Measurements from ENCODE around the genes NUP214 and FAM78A.

- RRBS, result 3% methylated on average over 11 of the region's 49 CpGs
These were observed at the start of gene NUP214 for GRCh38 chr9:131125081-131125747. Gene NUP214, plus strand, starts transcription at chr9:131125586.

DNA sequence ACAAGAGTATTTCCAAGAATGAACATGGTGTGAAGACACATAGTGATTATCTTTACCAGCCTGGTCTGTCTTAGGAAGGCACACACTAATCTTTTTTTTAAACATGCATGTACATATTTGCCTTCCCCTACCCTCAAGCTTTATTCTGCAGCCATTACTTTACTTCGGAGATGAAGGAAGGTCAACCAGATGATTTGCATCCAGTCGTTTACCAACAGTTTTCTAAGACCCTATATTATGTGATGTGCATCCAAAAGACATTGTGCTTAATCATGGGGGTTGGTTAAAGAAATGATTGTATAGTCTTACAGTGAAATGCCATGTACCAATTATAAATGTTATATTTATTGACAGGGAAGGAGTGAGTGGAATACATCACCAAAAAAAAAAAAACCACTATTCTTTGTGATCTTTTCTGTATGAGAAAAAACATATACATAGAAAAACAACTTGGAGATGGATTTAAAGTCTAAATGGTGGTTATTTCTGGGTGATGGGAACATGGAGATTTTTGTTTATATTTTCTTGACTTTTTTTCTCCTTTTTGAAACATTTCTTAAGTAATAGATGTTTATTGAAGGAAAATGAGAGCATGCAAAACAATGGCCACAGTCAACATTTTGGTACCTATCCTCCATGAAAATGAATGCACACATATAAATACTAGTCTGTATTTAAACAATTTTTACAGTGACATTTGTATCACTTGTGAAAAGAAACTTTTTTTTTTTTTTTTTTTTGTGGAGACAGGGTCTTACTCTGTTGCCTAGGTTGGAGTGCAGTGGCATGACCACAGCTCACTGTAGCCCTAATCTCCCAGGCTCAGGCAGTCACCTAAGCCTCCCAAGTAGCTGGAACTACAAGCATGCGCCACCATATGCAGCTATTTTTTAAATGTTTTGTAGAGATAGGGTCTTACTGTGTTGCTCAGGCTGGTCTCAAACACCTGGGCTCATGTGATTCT, 15.7 kb downstream of the NUP214 start:
- RRBS, result no CpG with 5 or more reads among the region's 3 CpGs

DNA sequence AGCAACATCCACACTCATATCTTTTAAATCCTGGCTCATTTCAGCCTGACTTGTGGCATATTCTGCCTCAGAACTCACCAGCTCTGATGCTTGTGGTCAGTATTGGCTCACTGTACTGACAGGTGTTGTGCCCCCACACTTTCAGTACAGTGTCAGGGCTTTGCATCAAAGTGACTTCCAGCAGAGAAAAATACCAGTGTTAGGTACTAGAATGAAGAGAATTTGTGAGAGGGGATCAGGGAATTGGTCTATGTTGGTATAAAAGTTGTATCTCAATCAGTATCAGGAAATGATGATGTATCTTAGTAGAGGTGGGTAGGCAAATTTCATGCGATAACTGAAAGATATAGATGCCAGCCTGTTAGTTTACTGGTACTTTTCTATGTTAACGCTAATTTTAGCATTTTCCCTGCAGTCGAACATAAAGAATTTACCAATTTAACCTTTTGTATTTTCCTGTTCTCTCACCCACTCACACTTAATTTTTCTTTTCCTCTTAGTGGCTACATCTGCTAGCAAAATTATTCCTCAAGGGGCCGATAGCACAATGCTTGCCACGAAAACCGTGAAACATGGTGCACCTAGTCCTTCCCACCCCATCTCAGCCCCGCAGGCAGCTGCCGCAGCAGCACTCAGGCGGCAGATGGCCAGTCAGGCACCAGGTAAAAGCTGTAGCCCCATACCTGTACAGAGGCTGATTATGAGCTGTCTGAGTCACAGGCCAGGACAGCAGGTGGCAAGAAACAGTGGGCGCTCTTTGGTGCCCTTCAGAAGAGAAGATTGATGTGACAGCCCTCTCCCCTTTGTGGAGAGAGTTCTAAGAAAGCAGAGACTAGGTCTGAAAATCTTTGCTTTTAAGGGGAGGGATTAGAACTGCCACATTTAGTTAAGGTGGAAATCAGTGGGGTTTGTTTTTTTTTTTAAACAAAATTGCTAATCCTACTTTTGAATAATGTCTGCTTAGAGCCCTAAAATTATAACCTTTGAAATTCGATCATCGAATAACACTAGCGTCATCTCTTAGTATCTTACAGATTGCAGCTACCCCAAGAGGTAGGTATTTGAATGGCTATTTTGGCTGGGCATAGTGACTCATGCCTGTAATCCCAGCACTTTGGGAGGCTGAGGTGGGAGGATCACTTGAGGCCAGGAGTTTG, 50.0 kb downstream of the NUP214 start:
- RRBS, result no CpG with 5 or more reads among the region's 13 CpGs

DNA sequence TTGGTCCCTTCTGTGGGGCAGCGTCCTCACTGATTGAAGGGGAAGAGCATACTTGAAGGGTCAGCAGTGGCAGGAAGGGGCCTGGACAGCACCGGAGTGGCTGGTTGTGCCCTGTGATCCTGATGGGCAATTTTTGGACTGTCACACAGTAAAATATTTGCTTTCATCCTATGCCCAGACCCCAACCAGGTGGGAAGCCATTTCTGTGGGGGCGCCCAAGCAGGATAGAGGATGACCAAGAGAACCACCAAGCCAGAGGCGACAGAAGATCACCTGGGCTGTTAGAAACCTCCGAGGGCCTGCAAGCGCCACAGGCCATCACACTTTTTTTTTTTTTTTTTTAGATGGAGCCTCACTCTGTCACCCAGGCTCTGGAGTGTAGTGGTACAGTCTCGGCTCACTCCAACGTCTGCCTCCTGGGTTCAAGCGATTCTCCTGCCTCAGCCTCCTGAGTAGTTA, 21.2 kb downstream of the FAM78A start:
- RRBS, result no CpG with 5 or more reads among the region's 9 CpGs

DNA sequence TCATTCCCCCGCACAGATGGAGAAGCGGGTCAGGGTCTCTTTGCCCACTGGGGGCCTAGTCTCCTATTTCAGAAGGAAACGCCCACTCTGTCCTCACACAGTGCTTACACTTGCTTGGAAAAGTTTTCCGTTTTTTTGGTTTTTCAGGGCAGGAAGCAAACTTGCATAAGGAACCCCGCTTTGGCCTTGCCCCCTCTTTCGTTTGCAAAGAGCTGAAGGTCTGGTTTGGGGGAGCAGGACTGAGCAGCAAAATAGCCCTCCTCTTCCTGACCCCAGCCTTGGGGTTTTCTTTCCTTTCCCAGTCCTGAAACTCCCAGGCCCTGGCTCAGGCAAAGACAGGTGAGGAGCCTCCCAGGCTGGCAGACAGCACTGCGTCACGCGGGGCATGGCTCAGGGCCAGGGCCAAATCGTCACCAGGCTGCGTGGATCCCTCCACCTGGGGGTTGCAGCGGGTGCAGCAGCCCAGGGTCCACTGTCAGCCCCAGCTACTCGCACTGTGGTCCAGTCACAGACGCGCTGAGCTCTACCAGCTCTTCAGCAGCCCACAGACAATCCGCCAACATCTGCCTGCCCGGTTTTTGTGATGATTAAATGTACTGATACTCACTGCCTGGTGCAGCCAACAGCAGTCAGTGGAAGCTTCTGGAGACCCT, 12.2 kb downstream of the FAM78A start:
- RRBS, result no CpG with 5 or more reads among the region's 17 CpGs

DNA sequence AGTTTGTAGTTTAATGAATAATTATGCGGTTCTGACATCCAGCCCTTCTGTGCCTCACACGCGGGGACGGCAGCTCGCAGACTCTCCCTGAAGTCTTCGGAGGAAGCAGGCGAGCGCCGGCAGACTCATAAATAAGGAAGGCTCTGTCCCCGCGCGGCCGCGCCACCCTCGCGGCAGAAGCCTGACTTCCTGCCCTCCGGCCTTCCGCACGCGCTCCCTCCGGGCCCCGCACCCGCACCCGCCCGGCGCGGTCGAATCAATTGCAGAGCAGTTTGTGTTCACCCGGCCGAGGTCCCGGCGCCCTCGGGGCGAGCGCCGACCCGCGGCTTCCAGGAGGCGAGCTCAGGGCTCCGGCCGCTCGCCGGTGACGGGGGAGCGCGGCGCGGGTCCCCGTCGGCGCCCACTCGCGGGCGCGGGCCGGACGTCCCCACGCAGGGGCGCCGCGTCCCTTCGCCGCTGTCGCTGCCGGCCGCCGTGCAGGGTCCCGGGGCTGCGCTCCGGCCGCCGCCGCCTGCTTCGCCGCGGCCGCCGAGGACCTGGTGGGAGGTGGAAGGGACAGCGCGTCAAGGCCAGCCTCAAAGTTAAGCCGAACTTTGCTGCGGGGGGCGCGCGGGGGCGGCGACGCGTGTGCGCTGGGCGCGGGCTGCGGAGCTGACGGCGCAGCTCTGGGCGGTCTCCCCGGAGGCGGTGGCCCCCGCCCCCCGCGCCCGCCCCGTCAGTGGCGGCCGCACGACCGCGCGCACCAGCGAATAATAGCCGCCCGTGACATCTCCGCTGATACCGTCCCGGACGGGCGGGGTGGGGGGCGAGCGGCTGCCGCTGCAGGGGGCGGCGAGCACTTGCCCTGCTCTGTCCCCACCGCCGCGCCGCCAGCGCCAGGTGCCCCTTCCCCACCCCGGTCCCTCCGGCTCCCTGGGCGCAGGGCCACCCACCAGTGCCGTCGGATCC, at the start of gene FAM78A:
FAM78A (minus strand) TSS at position 103 of the 948 bp plus-strand sequence.
- RRBS, result 4% methylated on average over 68 of the region's 132 CpGs

GRCh38 chr9:131310720-131311200, 21.2 kb downstream of the PLPP7 start:
- RRBS, result no CpG with 5 or more reads among the region's 19 CpGs

- RRBS, result no CpG with 5 or more reads among the region's 10 CpGs
These were observed 28.7 kb downstream of the PRRC2B start for GRCh38 chr9:131422431-131423175.

GRCh38 chr9:131432378-131433118, 38.7 kb downstream of the PRRC2B start:
- RRBS, result no CpG with 5 or more reads among the region's 14 CpGs

- RRBS, result no CpG with 5 or more reads among the region's 10 CpGs
These were observed 43.7 kb upstream of the POMT1 start for GRCh38 chr9:131459036-131459352.

- RRBS, result 100% methylated on average over 1 of the region's 33 CpGs
These were observed 27.5 kb upstream of the POMT1 start for GRCh38 chr9:131475129-131475736.

DNA sequence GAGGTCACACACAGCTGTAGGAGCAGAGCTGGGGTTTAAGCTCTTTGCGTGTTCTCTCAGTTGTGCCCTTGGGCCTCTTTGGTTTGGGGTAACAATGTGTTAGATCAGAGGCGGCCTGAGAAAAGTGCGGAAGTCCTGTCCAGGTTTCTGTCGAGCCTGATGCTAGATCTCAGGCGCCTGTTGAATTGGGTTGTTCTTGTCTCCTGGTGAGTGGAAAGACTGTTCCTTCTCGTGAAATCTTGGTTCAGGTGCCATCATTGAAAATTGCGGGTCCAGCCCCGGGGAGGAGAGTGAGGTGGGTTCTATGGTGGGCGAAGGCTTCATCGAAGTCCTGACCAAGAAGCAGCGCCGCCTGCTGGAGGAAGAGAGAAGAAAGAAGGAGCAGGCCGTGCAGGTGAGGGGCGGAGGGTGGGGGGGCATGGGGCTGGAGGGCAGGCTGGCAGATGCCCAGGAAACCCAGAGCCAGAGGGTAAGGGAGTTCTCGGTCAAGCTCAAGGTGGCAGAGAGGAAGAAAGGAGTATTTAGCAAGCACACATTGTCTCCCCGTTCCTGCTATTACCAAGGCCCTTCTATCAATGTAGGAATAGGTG, 24.4 kb upstream of the POMT1 start:
- RRBS, result no CpG with 5 or more reads among the region's 16 CpGs

DNA sequence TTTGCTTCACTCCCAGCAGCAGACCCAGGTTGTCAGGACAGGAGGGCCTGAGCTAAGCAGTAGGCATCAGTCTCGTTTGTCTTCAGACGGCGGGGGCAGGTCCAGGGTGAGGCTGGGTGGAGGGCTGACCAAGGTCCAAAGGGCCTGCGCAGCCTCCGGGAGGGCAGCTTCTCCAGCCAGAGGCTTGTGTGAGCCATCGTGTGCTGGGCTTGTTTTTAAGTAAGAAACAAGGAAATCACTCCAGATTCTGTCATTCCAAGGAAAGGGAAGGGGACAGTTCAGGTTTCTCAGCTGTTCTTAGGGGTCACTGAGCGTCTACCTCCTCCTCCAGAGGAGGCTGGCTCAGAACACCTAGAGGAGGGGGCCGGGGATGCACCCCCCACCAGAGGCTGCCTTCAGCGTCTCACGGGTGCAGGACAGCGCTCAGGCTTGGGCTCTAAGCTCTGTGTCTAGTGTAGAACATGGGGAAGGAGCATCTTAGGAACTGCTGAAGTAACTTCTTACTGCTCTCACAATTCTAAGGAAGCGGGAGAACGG, 5.5 kb upstream of the POMT1 start:
- RRBS, result no CpG with 5 or more reads among the region's 13 CpGs

GRCh38 chr9:131529658-131530406, 1.2 kb downstream of the UCK1 start:
- RRBS, result no CpG with 5 or more reads among the region's 15 CpGs

- RRBS, result 100% methylated on average over 2 of the region's 20 CpGs
These were observed 52.9 kb downstream of the PRRT1B start for GRCh38 chr9:131598109-131598663.

- RRBS, result no CpG with 5 or more reads among the region's 8 CpGs
These were observed 67.6 kb downstream of the PRRT1B start for GRCh38 chr9:131612971-131613273.

GRCh38 chr9:131642178-131643112, 97.1 kb downstream of the PRRT1B start:
- RRBS, result 97% methylated on average over 4 of the region's 19 CpGs

DNA sequence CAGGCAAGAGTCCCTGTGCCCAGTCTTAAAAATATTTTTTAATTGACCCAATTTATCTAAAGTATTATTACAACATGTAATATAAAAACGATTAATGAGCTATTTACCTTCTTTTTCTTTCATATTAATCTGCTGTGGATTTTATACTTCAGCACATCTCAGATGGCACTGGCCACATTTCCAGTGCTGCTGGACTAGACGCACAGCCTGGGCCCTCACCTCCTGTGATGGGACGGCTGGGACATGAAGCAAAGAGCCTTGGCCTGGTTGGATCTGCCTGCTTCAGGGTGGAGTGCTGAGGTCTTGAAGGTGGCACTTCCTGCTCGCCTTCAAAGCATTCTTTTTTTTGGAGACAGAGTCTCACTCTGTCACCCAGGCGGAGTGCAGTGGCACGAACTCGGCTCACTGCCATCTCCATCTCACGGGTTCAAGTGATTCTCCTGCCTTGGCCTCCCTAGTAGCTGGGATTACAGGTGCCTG, 73.2 kb downstream of the RAPGEF1 start:
- RRBS, result no CpG with 5 or more reads among the region's 8 CpGs

- RRBS, result 98% methylated on average over 4 of the region's 18 CpGs
These were observed 69.7 kb downstream of the RAPGEF1 start for GRCh38 chr9:131669860-131670952.

- RRBS, result no CpG with 5 or more reads among the region's 13 CpGs
These were observed 62.4 kb downstream of the RAPGEF1 start for GRCh38 chr9:131677057-131678331.